ENCODE measurements around the gene DZIP1L.

DNA sequence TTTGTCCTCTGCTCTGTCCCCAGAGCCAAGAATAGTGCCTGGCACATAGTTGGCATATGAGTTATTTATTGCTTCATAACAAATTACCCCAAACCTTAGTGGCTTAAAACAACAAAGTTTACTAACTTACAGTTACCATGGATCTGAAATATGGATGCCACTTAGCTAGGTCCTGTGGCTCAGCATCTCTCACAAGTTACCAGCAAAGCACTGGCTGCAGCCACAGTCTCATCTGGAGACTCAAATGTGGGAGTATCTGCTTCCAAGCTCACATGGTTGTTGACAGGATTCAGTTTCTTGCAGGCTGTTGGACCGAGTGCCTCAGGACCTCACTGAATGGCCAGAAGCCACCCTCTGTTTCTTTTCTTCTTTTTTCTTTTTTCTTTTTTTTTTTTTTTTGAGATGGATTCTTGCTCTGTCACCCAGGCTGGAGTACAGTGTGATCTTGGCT lies 20.0 kb upstream of the AMOTL2 start:
- PRO-cap = no peak

DNA sequence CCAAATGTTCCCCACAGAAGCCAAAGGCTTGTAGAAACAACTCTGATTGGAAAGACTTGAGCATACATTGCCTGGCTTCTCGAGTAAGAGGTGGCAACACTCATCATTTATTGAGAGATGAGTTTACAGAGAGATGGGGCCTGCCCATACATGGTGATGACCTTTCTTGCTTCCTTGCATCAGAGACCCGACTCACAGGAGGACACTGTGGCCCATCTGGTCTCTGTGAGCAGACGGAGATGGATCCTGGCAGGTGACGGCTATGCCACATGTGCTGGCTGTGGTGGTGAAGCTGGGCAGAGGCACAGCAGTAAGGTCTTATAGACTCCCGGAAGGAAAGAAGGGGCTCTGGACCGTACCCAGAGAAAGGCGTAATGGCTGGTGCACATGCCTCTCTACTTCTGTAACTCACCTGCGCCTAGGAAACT lies 44.5 kb upstream of the KY start:
- PRO-cap = no peak

DNA sequence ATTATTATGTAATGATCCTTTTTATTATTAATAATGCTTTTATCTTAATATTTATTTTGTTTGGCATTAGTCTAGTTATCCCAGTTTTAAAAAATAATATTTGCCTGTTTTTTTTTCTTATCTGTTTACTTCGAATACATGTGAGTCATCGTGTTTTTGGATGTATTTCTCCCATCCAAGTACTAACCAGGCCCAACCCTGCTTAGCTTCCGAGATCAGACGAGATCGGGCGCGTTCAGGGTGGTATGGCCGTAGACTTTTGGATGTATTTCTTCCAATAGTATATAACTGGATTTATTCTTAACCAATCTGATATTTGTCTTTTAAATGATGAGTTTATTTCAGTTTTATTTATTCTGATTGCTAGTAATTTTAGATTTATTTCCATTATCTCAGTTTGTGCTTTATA lies 11.8 kb upstream of the EPHB1 start:
- PRO-cap = no peak

DNA sequence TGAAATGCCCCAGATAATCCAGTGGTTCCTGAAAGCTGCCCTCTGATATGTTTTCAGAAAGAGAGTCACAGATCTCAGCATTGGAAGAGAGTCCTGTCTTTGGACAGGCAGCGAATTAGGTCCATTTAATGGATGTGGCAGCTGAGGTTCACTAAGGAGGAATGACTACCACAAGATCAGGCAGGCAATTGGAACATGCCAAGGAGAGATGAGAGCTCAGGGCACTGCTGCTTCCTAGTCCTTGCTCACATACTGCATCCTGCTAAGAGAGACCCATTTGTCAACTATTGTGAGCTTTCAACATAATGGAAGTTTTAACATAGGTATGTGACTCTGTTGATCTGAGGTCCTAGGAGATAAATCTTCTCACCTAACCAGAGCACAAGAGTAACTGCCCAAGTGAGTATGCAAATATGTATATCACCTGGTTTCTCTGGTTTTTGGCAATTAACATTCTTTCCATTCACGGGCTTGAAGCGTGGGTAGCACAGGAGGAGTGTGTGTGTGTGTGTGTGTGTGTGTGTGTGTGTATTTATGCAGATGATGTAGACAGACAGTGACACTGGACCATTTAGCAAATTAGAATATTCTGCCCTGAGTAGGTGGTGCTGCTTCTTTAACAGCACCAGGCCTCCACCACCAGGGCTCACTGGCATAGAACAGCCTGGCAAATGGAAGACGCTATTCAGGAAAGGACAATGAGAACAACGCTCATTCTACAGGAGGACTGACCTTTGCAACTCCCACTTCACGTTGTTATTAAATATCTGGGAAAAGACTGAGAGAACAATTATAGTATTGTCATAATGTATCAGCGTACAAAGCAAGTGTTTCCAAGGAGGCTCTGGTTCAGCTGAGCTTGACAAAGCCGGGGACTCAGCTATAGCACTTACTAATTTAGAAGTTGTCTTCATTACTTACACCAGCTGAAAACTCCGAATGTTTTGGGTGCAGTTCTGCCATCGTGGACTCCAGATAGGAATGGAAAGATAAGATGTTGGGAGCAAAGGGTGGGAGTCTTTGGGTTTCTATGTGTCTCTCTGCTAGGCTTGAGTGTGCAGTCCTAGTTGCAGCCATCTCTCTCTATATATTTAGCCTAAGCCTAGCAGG lies 15.1 kb downstream of the EPHB1 start:
- PRO-cap = no peak

DNA sequence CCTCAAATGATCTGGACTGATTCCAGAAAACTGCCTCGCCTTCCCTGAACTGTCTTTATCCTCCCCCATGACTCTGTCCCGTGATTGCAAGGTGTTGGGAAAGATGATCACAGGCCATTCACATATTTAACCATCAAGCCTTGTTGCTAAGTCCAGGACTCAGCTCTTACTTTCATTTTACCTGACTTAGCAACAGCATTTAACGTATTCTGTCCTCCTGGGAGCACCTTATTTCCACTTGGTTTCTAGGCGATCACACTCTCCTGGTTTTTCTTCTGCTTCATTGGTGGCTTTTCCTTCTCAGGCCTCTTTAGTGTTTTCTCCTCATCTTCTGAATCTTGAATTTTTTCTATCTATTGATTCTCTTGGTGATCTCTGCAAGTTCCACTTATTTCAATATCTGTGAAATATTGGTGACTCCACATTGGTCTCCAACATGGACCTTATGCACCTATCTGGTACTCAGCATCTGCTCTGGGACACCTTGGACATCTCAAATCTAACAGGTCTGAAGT lies 355.4 kb downstream of the EPHB1 start:
- PRO-cap = no peak

GRCh38 chr3:135257477-135258095 lies 462.5 kb downstream of the EPHB1 start:
- PRO-cap = no peak

DNA sequence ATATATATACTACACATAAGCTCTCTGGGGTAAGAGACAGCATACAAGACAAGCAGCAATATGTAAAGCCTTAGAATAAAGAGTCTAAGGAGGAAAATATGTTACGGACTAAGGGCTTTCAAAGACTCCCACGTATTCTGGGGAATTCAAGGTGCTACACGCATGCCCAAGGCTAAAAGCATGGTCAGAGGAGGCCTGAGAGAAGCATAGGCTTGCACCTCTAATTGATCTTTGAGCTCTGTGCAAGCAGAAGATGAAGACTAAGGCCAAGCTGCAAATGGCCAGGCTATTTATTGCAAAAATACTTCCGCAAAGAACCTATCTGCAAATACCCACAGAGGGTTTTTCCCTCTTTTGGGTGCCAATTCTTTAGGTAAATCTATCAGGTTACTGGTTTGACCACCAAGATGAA lies 119.6 kb downstream of the STAG1 start:
- PRO-cap = no peak

DNA sequence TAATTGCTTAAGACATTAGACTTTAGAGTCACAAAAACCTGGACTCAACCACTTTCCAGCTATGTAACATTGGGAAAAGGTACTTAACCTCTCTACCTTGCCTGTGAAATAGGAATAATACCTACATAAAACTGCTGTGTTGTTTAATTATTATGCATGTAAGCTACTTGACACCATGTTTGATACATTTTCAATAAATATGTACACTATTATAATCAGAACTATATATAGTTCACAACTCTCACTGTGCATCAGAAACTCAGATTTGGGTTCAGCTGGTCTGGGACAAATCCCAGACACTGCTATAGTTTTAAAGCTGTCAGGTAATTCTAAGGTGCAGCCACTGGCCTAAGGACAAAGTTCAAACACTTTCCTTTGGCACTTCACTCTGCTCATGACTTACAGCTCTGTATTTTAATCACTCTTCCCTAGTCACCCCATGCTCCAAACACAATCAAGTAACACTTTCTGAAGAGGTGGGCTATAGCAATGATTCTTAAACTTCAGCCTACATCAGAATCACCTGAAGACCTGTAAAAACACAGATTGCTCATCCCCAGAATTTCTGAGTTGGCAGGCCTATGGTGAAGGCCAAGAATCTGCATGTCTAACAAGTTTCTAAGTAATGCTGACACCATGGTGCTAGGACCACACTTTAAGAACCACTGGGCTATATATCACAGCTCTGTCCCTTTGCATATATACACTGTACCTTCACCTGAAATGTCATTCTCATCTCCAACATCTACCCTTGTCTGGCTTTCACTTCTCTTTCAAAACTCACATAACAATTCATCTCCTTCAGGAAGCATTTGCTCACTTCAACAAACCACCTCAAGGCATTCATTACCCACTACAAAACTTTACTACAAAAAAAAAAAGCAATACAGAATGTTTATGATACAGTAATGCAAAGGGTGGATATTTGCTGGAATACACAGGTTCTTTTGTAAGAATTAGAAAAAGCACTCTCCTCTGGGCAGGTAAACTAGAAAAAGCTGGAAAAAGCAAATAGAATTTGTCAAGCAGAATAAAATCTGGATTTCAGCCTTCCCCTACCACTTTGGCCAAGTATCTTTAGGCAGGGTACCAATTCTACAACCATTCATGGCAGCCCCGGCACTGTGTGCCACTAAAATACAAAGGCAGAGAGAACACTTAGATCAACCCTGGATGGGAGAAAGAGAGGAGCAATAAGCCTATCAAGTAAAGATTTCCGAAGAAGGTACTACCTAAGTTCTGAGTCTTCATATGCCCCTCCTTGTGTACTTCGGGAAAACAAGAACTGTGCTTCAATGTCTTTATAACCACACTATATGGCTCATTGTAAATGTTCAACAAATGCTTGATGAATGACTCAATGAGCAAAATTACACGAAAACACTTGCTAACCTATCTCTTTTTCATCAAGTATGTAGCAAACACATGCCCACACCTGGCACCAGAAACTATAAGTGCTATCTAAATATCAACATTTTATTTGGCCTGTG lies 21.3 kb downstream of the STAG1 start:
- PRO-cap = no peak

GRCh38 chr3:136751173-136751323 lies 1.1 kb downstream of the STAG1 start:
- PRO-cap = no peak

DNA sequence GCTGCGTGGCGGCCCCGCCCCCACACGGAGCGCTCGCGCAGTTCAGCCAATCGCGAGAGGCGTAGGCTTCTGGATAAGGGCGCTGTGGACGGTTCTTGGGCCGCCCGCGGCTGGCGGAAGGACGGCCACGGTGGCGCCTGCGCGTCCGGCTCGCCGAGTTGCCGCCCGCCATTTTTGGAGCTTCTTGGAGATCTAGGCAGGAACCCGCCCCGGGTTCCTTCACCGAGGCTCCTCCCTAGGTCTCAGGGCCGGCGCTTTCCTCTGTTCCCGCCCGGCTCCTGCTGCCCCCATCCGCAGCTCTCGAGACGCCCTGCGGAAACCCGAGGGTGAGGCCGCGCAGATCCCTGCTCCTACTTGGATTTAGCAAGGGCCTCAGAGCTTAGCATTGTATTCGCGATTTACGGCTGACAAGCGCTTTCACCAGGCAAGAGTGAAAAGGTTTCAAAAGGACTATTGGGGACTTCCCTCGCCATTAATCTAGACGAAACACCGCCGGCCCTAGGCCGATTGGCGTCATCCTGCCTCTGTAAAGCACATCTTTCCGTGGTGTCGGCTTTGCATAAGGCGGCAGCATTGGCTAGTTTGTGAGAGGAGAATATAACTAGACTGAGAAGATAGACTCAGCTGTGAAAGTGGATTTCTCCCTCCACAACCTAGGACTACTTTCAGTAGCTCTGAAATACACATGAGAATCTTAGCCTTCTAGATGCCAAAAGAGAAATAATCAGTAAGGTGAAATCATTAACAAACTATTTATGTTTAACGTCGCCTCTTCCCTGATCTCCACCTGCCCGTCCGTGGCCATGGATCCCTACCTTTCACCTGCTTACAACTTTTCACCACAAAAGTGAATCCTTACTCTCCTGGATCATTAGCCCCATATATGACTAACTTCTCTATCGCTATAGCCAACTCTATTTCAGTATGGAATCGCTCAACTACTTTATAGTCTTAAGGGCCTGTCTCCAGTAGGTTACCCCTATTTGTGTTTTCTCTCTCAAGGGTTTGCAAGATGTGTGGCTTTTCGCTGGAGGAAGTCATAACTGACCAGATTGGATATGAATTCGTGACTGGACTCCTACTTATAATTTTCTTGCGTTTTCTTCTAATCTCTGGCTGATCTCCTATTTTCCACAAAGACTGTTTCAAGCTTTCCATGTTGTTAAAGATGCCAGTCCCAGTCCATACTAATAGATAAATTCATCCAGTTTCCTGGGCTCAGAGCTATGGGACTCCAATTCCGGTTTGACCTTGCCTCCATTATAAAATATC lies 827 bp upstream of the STAG1 start:
- PRO-cap = bidirectional peak, plus-strand start at position 103 of the sequence, minus-strand start outside the sequence; unidirectional peak, plus-strand start at position 304 of the sequence

DNA sequence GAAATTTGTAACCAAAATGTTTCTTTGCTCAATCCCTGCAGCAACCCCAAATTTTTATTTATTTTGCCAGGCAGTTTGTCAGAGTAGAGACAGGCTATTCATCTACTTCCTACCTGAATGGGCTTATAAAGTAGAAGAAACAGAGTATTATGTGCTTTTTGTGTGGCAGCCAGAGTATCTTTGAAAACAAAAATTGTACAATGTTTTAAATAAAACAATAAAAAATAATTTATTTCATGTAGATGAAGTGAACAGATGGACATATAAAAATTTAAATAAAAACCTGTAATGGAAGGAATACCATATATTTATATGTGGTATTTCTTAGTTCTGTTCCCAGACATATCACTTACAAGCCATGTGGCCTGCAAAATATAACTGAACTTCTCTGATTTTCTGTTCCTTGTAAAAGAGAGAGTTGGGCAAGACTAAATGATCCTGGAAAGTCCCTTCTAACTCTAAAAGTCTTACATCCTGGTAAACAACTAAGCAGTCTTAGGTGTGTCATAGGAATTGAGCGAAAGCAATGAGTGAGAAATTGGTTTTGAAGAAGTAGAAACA lies 25.4 kb upstream of the IL20RB start:
- PRO-cap = no peak

DNA sequence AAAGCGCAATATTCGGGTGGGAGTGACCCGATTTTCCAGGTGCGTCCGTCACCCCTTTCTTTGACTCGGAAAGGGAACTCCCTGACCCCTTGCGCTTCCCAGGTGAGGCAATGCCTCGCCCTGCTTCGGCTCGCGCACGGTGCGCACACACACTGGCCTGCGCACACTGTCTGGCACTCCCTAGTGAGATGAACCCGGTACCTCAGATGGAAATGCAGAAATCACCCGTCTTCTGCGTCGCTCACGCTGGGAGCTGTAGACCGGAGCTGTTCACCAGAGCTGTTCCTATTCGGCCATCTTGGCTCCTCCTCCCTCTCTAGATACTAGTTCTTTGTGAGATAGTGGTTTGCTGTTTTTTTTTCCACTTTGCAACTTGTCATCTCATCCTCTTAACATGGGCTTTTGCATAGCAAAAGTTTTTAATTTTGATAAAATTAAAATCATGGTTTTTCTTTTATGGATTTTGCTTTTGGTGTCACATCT lies 11.7 kb downstream of the IL20RB start:
- PRO-cap = no peak

DNA sequence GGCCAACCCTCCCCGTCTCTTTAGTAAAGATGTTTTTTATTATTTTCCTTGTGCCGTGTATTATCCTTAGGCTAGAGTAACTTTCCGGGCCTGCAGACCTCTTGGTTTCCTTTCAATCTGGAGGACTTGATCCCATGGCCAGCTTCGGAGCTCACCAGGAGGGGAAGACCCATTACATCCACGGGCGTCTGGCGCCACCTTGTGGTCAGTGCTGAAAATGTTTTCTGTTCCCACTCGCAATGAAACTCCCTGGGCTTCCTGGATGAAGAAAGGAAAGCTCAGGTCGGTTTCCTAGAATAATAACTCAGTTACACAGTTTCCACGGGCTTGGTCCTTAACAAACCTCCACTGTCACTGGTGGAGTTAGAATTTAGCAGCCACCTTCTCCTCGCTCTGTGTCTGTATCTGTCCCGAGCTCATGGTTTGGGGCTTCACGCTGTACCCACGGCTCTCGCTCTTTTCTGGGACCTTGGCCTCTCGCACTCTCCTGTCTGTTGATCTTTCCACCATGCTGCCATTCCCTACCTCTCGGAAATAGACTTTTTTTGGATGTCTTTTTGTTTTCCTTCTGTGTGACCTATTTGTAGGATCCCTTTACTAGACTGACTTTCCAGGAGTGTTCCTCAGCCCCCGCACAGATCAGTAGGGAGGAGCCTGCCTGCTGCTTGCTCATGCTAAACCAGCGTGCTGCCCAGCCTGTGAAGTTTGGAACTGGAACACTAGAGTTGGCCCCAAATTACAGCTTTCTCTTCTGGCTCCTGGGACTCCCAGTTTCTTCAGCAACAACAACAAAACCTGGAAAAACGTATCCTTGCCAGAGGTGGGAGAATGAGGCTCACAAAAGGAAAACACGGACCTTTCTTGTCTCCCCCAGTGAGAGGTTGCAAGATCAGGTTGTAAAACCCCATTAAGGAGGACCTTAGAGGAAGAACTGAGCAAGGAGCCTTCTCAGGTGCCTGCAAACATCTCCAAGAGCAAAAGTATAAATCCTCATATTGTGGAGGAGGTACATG lies 56.4 kb downstream of the IL20RB start:
- PRO-cap = no peak

- PRO-cap = no peak
These were observed 50.2 kb upstream of the SOX14 start for GRCh38 chr3:137713996-137714300.

DNA sequence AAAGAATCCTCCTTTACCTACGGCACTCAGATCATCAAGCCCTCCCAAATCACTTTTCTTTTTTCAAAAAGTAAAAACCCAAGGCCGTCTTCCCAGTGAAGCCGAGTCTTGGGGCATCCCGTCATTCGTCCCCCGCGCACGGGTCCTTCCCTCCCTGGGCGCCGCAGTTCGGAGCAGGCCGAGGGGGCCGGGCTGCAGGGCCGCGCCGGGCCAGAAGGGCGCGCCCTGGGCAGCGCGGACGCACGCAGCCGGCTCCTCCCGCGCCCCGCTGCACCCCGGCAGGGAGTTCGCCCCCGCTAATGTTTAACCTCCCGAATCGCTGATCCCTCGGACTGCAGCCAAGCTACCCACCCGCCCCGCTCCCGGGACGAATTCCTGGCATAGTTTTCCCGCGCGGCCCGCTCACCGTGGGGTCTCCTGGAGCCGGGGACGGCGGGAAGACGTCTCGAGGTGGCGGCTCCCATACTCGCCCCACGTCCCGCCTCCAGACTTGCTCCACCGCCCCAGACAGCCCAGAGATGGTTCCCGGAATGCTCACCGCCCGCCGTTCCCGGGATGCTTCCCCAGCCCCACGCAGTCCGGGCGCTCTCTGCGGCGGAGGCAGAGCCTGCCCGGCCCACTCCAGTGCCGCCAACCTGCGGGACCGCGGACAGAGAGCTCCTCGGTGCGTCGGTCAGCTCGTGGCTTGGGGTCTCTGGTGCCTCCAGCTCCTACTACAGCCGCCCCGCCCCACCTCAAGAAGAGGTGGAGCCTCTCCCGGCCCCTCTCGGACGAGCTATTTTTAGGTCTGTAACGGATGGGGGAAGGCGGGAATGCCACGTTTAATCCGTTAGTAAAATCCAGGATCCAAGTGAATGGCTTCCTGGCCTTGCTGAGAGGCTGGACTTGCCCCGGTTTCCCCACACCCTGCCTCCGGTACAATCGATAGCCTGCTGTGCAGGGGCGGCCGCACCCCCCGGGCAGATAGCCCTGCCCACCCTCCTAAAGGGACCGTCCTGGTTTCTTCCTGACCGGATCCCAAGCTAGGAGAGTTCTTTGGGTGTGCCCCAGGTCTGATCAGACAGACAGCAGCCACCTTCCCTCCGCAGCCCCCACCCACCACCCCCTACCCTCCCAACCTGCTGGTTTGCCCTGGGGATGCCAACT lies at the start of gene DZIP1L:
Gene DZIP1L (minus strand): TSS at position 687 of the 1,146 bp plus-strand sequence.
- PRO-cap = unidirectional peak, minus-strand start at position 687 of the sequence

GRCh38 chr3:138303447-138303903 lies 26.2 kb downstream of the NME9 start:
- PRO-cap = no peak

DNA sequence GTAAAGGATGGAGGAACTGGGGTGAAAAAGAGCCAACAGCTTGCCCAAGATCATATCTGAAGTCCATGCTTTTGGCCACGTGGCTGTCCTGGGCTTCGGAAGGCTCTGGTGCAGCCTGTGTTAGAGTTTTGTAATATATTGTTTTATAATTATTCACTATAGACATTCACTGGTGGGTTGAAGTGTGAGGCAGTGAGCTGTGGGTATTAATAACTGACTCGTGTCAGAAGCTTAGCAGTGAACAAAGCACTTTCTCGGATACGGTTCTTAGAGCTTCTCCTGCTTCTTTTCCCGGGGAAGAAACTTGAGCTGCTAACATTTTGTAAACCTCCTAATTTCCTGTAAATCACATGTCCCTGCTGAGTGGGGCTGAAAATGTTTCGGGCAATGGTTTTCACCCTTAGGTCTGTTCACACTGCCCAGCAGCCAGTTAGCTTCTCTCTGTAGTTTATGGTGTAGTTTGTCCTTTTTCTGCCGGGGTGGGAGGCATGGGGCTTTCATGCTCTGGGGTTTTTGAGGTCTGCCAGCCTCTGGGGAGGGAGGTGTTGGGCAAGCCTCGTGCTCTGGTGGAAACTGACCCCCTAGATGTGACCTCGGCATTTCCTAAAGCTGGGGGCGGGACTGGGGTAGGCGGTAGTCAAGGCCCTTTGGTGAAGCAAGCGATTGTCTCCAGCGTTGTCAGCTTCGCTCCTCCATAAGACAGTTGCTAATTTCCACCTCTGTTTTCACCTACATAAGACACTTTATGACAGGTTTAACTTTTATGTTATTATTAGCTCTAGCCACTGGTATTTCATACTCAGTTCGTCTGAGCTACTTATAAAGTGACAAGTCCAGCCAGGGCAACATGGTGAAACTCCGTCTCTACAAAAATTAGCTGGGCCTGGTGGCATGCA lies 1.8 kb downstream of the MRAS start:
- PRO-cap = no peak

DNA sequence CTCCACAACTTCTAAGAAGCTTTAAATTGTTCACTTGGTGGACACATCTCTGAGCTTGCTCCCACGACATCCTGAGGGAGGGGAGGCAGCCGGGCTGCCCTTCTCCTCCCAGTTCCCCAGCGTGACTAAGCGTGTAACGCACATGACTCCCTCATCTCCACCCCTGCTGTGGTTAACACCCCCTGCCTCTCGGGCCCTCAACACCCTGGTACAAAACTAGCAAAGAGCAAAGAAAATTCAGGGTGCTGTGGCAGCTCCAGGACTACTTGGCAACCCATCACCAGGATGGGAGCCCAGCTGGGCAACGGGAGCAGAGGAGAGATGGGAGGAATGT lies 23.7 kb upstream of the ESYT3 start:
- PRO-cap = no peak

GRCh38 chr3:138688804-138689430 lies 80.3 kb downstream of the FAIM start:
- PRO-cap = no peak

GRCh38 chr3:138742463-138742882 lies 92.3 kb downstream of the PIK3CB start:
- PRO-cap = no peak

Measured in mesenteric fat pad (tissue), 1 donor.